Smooth muscle cell (in vitro differentiated cells): ENCODE measurements around a stretch of chrX.

GRCh38 chrX:276030-276505, 5.1 kb upstream of the PLCXD1 start:
- RAMPAGE, long total RNA: start-site peak on the plus strand at chrX:276365-276375, 103 and 56 reads in 2 replicates

GRCh38 chrX:980853-981132, 231.7 kb downstream of the CRLF2 start:
- RAMPAGE, long total RNA: no peak

DNA sequence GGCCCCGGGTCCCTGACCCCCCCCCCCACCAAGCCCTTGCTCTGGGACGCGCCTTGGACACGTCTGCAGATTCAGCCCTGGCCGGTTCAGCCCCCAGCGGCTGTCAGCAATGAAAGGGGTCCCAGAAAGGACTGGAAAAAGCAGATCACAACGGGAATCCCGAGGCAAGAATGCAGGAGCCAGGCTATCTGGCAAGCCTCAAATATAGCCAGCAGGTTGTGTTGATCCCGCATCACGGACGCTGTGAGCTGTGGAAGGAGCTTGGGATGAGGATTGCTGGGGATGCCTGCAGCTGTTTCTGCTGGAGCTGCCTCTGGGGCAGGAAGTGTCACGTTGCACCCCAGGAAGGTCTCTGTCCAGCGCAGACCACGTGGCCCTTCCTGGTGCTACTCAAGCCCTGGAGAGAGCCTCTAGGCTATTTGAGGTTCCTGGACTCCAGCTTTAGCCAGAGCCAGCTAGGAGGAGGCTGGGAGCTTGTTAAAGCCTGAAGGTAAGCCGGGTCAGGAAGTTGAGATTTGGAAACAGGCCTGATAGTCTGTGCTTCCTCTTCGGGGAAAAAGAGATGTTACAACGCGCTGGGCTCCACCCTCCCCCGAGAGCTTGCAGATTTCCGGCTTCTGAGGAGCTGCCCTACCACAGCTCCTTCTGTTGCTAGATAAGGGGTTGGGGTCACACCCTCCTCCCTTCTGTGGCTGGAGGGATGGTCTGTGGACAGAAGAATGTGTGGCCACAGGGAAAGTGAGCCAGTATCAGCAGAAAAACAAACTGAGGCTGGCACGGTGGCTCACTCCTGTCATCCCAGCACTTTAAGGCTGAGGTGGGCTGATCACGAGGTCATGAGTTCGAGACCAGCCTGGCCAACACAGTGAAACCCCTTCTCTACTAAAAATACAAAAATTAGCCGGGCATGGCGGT, 19.2 kb upstream of the CSF2RA start:
- RAMPAGE, long total RNA: no peak

- RAMPAGE, long total RNA: no peak
Measured at GRCh38 chrX:1360950-1361641, 24.5 kb downstream of the IL3RA start.

DNA sequence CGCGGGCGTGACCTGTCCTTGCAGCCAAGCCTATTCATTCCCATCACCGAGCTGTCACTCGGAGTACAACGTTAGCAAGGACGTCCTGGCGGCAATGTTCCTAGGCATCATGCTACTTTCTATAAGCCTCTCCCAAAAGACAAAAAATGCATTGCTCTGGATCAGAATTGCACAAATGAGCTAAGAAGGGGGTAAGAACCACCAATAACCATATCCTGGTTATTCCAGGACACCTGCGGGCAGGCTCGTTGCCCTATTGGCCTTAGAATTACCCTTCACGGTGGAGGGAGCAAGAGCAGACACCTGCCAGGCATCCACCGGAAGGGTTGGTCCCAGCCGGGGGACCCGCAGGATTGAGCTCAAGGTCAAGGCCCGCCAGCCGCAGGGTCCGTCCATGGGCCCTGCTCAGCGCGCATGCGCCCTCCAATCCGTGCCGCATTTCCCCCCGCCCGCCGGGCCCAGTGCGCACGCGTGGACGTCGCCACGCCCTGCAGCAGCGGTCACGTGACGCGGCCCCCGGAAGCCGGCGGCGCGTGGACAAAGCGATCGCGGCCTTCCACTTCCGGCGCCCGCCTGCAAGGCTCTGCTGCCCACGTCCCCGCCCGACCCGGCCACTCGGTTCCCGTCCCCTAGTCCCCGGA, 557 bp downstream of the SLC25A6 start:
- RAMPAGE, long total RNA: no peak

DNA sequence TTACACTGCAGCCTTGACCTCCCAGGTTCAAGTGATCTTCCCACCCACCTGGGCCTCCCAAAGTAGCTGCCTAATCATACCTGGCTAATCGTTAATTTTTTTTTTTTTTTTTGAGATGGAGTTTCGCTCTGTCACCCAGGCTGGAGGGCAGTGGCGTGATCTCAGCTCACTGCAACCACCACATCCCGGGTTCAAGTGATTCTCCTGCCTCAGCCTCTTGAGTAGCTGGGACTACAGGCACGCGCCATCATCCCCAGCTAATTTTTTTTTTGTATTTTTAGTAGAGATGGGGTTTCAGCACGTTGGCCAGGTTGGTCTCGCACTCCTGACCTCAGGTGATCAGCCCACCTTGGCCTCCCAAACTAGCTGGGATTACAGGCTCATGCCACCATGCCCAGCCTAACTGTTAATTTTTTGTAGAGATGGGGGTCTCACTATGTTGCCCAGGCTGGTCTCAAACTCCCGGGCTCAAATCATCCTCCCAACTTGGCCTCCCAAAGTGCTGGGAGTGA, 29.0 kb upstream of the SLC25A6 start:
- RAMPAGE, long total RNA: no peak

GRCh38 chrX:1452445-1452739, 317 bp downstream of the ASMTL start:
- RAMPAGE, long total RNA: no peak

DNA sequence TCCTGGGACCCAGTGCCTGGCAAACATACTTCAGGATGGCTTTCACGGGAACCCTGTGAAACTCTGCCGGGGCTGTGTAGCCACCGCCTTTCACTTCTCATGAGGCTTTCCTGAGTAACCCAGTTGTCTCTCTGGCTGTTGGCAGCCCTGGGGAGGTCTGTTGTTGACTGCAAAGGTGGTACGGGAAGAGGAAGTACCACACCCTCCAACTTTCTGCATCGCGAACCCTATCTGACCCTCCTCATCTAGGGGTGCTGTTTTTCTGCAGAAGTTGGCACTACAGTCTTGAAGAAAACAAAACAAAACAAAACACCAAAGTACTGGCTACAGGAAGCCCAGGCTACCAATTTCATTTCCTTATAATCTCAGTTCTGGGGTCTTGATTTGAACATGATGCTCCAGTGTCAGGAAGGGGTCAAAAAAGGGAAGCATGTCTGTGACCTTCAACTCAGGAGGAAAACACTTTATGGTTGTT, 18.0 kb upstream of the P2RY8 start:
- RAMPAGE, long total RNA: no peak

- RAMPAGE, long total RNA: no peak
Measured at GRCh38 chrX:1605701-1606122, 9.1 kb upstream of the ASMT start.

GRCh38 chrX:2338599-2339260, 162.0 kb downstream of the DHRSX start:
- RAMPAGE, long total RNA: no peak

- RAMPAGE, long total RNA: no peak
Measured at GRCh38 chrX:2370672-2371384, 129.9 kb downstream of the DHRSX start.

DNA sequence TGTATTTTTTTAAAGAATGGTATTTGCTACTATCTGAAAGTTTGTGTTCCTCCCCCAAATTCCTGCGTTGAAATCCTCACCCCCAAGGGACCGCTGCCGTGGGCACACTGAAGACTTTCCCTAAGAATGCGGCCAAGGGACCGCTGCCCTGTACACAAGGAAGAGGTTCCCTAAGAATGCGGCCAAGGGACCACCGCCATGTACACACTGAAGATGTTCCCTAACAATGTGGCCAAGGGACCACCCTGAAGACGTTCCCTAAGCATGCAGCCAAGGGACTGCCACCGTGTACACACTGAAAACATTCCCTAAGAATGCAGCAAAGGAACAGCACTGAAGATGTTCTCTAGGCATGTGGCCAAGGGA, 55.3 kb downstream of the DHRSX start:
- RAMPAGE, long total RNA: no peak

GRCh38 chrX:2462689-2463200, 38.0 kb downstream of the DHRSX start:
- RAMPAGE, long total RNA: no peak

DNA sequence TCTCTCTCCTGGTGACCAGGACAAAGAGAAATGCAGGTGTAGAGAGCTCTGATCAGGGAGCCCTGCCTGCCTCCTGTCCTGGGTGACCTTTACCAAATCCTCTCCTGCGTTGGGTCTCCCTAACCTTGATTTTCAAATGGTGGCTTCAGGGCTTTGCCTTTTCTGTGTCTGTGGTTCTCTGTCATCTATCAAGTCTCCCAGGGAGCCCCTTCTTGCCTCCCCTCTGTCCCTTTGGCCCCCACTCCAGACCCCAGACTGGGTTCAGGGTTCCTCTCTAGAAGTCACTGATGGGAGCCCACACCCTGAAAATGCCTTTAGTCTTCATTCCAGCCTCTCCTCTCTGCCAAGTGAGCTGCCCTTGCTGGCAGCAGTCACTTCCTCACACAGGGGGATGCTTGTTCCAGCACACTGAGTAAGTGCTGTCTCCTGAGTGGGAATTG, 40.5 kb upstream of the CD99 start:
- RAMPAGE, long total RNA: no peak

DNA sequence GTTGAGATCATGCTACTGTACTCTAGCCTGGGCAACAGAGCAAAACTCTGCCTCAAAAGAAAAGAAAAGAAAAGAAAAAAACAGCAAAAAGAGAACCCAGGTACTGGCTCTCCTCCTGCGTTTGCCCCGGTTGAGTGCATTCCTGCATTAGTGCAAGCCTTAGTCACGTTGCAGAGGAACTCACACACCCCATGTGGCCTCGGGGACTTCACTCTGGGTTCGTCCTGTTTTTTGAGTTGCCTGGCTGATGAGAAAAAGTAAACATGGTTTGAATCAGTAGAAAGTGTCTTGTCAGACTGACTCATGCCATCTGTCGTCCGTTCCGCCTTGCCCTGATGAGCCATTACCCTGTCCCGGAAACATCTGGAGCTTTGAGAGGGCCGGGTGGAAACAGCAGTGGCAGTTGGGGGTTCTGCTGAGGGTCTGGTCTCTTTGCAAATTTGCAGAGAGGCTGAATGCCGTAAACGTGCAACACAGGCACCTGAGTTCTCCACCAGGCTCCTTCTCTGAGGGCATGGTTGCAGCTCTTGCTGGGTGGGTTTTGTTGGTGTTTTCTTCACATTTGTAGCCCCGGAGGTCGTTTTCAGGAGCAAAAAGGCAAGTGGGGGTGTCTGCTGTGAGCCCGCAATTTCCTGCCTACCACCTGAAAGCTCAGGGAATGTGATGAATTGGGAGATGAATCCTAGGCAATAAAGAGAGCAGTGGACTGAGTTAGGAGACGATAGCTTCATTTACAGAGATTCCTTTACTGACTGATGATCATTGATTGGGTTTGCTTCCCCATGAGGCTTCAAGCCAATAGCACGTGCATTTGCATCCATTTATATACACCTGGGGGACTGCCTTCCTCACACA, 16.4 kb downstream of the CD99 start:
- RAMPAGE, long total RNA: no peak

- RAMPAGE, long total RNA: no peak
Measured at GRCh38 chrX:2743615-2744007, 8.2 kb upstream of the XG start.

DNA sequence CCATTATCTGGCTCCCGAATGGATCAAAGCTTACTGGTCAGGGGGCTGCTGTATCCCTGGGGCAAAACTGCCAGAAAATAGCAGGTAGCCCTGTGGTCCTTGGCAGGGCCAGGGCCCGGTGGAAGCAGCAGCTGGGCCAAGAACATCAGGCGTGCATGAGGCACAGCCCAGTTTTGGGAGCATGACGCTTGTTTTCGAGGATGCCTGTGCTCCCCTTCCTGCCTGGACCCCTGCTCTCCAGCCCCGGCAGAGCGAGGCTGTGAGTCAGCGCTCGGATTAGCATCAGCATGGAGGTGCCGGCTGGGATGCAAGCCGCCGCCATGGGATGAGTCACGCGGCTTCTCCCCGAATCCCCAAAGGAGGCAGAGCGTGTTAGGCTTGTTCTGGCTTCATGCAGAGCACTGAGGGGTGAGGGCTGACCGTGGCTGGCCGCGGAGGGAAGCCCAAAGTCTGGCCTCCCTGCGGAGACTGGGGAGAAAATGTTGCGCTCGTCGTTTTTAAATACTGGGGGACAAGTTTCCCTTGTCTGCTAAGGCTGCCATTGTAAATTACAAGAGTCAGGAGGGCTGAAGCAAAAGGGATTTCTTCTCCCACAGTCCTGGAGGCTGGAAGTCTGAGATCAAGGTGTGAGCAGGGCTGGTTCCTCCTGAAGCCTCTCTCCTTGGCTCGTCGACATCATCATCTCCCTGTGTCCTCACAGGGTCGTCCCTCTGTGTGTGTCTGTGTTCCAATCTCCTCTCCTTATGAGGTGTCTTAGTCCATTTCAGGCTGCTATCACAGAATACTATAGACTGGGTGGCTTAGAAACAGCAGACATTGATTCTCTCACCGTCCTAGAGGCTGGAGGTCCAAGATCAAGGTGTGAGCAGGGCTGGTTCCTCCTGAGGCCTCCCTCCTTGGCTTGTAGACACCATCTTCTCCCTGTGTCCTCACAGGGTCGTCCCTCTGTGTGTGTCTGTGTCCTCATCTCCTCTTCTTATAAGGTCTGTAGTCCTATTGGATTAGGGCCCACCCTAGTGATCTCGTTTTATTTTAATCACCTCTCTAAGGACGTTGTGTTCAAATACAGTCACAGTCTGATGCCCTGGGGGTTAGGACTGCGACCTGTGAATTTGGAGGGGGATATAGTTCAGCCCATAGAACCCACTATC, 23.6 kb upstream of the GYG2 start:
- RAMPAGE, long total RNA: no peak

- RAMPAGE, long total RNA: no peak
Measured at GRCh38 chrX:3470190-3470861, 123.9 kb upstream of the MXRA5 start.

DNA sequence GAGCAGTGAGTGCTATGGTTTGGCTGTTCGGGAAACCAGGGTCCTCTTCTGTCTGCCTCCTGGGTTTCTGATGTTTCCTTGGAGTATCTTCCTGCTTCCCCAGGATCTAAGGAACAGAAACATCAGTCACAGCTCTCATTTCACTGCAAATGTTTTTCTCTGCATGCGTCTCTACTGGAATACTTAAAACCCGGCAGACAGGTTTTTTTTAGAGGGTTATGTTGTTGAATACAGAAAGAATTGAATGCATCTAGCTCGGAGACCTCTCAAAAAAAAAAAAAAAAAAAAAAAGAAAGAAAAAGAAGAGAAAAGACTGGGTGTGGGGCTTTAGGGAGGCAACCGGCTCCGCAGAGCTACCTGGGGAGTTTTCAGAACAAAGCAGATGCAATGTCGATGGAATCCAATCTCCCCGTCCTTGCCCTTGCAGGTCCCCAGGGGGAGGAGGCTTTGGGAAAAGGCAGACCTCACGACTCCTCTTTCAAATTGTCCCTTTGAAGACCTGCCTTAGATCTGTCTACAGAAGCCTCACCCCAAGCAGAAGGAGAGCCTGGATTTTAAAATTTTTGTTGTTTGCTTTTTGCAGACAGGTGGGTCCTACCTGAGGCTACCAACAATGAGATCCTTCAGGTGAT, 75.0 kb upstream of the PRKX start:
- RAMPAGE, long total RNA: no peak

DNA sequence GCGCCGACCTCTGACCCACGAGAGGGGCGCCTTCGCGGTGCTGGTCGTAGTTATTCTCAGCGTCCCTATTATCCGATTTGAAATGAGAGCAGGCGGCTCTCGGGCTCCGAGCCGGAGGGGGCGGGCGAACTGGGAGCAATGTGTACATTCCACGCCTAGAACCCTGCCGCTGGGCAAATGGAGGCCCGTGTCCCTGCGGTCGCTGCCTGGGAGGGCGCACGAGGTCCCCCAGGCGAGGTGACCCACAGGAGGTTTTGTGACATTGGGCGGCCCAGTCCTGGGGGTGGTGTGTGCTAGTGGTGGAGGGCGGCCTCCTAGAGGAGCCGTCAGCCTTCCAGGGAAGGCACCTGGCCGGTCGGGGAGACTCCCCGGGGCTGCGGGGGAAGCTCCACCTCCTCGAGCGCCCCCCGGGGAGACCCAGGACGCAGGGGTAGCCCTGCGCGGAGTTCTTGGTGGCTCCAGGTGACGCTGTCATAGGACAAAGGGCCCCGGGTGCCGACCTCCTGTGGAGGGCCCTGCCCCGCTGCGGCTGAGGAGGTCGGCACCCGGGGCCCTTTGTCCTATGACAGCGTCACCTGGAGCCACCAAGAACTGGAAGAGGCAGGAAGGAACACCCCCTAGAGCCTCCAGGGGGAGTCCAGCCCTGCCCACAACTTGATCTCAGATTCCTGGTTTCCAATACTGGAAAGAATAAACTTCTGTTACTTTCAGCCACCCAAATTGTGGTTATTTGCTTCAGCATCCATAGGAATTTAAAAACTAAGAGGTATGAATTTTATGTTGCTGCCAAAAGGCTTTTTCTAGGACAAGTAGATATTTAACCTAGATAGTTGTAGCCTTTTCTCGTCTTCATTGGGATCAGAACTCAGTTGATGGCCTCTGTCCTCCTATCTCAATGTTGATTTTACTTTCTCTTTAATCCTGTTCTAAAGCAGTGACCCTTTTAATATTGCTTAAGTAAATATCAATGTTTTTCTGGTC, 102.8 kb upstream of the PRKX start:
- RAMPAGE, long total RNA: no peak